Parotid gland (tissue), 1 donor: ENCODE data around the genes POLR2F and PICK1.

- PRO-cap = no peak
These were observed 446 bp downstream of the PDXP start for GRCh38 chr22:37658804-37659534.

DNA sequence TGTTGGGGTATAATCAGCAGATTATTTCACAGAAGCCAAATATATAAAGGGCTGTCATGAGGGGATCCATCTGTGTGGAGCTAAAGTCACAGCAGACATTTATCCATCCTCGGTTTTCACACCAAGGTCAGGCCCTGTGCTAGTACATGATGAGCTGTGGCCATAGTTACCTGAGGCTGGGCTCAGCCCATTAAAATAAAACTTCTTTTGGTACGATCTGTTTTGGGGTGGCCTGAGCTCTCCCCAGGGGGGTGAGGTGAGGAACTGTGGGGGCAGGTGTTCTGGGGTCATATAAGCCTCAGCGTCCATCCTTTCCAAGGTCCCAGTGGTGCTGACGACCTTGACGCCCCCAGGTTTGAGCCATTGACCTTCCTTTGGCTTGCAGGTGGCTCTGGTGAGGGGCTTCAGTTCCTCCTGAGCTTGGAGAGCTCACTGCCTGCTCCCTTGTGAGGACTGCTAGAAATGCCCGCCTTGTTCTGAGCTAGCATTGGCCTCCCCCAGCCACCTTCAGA, 1.4 kb upstream of the TRIOBP start:
- PRO-cap = no peak

GRCh38 chr22:37816599-37816960, 6.6 kb upstream of the GALR3 start:
- PRO-cap = no peak

DNA sequence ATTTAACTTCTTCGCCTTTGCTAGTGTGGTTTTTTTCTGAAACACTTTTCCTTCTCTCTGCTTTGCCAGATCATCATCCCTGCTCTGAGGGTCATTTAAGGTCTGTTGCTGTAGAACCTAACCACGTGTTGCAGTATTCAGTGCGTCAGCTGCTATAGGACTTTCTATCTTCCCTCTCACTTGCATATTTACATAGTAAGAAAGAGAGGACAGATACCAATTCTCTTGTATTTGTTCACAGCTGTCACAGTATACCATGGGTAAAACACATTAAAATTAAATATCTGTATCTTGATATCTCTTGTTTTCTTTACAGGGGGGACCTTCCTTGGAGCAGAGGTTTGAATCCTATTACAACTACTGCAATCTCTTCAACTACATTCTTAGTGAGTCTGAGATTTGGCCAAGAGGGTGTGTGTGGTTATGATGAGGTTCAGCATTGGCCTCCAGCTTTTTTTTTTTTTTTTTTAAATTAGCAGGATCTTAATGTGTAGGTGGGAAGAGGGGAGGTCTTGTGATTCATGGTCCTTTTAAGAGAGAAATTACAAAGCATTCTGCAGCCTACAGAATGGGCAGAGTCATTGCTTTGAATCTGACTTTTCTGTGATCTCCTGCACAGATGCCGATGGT, 13.5 kb downstream of the EIF3L start:
- PRO-cap = no peak

GRCh38 chr22:37909718-37910246, 3.7 kb downstream of the MICALL1 start:
- PRO-cap = no peak

GRCh38 chr22:37925566-37926175, 19.6 kb downstream of the MICALL1 start:
- PRO-cap = no peak

GRCh38 chr22:37953113-37954214, at the start of gene POLR2F:
Gene POLR2F (plus strand): TSS chr22:37953699.
- PRO-cap = bidirectional peak, plus-strand start at chr22:37953688, minus-strand start at chr22:37953549

GRCh38 chr22:38056999-38058286, at the start of gene PICK1:
Gene PICK1 (plus strand): TSS chr22:38057404.
- PRO-cap = bidirectional peak, plus-strand start at chr22:38057423, minus-strand start at chr22:38057256

DNA sequence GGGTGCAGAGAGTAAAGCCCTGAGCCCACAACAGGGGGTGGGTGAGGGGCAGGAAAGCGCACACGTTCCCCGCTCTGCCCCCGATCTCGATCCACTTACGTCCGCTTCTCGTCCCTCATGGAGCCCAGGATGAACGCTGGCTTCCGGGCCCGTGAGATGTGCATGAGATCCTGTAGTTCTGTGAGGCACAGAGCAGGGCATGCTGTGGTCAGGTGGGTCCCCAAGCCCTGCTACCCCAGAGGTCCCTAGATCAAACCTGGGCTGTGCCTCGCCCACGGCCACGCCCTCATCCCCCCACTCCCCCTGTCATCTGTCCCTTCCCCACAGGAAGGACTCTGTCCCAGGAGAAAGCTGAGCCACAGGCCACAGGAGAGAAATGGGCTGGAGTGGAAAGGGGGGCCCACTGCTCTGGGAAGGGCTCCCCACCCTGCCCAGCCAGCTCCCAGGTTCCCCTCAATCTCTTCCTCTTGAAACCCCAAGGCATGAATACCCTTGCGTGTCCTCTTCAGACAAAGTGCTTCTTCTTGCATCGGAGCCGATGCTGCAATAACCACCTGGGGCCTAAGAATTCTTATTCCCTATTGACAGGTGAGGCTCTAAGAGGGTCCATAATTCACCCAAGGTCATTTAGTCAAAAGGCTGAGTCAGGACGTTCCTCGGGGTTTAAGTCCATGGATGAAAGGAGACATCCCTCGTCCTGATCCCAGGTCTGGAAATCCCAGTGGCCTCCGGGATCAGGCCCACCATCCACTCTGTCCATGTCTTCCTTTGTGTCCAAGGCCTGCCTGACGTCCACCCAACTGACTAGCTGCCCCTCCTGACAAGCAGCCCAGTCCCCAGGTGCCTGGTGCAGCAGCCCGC, 16.0 kb upstream of the BAIAP2L2 start:
- PRO-cap = no peak

DNA sequence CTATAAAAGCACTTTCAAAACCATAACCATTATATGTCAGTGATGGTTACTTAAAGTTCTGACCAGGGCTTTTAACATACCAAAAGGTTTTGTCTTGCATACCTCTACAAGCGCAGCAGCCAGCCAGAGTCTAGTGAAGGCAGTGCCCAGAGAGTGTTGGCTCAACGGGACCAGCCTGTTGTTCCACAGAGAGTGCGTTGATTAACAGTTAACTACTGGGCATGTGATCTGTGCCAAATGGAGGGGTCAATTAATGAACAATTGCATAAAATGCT, 34.4 kb downstream of the PLA2G6 start:
- PRO-cap = no peak

GRCh38 chr22:38221182-38221523, 19.4 kb downstream of the MAFF start:
- PRO-cap = no peak

DNA sequence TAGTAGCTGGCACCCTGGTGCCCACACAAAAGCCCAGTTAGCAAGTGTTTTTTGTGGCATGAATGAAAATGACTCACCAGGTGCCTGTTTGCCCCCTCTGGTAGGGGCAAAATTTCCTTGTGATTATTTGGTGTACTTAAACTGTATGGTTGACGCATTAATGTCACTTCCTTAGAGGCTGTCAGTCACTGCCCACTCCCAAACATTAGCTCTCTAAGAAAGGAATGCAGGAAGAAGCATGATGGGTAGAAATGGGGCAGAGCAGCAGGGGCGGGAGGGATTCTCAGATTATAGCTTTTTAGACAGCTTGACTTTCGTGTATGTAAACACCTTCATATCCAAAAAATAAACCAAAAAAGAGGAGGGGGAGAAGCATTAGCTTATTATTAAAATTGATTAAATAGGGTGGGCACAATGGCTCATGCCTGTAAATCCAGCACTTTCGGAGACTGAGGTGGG, 15.9 kb upstream of the TMEM184B start:
- PRO-cap = no peak

- PRO-cap = no peak
These were observed 21.6 kb downstream of the CSNK1E start for GRCh38 chr22:38295552-38296104.

DNA sequence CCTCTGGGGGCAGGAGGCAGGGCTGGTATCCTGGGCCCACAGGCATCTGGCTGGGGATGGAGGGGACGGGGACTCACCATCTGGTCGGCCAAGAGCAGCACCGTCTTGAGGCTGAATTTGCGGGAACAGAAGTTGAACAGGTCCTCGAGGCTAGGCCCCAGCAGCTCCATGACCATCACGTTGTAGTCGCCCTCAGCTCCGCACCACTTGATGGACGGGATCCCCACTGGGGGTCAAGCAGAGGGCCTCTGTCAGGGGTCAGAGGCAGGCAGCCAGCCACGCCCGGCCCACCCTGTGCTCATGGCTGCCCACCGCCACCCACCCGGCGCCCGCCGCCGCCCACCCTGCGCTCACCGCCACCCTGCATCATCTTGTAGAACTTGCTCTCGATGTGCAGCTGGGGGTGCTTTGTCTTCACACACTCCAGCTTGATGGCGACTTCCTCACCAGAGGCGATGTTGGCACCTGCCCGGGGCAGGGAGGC, 14.4 kb downstream of the CSNK1E start:
- PRO-cap = no peak

DNA sequence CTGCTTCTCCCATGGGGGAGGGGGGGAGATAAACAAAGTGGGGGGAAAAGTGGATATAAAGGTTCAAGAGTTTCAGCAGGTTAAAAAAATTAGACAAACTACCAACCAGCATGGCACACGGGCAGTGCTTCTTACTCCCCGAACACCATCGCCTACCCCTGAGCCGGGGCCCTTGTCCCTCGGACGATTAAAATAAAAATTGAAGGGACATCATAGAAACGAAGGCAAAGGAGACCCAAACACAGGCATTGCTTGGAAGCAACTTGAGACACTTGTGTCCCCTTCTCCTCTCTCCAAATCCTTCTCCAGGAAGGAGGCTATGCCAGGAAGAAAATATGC, 1.2 kb downstream of the CSNK1E start:
- PRO-cap = unidirectional peak, minus-strand start at position 305 of the sequence

GRCh38 chr22:38317653-38318000, 394 bp upstream of the CSNK1E start:
- PRO-cap = no peak

DNA sequence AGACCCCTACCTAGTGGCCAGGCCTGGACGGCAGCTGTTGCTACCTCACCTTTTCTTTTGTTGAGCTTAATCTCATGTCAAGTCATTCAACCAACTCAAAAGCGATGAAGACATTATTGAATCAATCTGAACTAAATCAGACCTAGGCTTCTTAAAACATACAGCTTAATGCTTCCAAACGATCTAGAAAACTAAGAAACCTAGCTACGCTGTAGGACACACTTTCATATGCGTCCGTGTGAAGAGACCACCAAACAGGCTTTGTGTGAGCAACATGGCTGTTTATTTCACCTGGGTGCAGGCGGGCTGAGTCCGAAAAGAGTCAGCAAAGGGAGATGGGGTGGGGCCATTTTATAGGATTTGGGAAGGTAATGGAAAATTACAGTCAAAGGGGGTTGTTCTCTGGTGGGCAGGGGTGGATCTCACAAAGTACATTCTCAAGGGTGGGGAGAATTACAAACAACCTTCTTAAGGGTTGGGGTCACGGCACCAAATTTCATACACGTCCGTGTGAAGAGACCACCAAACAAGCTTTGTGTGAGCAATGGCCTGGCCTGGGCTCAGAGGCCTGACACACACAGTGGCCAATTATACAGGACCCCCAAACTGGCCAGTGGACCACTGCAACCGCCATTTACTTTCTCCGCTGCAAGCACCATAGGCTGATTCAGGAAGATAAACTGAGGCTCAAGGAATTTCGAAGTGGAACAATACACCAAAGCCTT, 58.5 kb downstream of the KCNJ4 start:
- PRO-cap = no peak

GRCh38 chr22:38415338-38416131, 39.5 kb downstream of the KCNJ4 start:
- PRO-cap = no peak

DNA sequence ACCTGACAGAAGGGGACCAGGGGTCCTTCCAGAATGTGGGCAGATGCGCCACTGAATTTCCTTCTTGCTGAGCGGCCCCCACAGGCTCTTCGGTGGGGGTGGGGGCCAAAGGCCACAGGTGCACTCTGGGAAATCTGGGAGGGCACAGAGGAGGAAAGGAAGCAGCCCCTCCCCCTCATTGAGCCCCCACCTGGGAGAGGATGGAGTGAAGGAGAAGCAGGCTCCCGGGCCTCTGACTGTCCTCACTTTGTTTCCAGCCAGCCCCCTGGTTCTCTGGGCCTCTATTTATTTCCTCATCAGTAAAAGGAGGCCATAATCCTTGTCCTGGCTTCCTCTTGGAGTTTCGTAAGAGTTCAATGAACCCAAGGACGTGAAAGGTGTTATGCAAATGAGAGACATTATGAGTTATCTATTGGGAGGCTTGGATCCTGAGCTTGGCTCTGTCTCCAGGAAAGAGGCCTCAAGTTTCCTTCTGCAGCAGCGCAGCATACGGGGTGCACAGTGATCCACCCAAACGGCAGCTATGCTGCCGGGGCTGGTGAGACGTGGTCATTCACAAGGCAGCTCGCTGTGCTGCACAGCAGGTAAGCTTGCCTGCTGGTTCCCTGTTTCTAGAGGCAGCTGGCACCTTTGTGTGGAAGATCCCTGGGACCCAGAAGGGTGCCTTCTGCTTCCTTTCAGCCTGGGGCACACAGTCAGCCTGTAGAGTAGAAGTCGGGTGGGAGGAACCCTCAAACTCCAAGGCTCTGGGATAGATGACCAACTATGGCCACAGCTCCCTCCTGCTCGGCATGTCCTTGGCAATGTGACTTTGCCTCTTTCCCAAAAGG, 30.9 kb downstream of the KCNJ4 start:
- PRO-cap = no peak

DNA sequence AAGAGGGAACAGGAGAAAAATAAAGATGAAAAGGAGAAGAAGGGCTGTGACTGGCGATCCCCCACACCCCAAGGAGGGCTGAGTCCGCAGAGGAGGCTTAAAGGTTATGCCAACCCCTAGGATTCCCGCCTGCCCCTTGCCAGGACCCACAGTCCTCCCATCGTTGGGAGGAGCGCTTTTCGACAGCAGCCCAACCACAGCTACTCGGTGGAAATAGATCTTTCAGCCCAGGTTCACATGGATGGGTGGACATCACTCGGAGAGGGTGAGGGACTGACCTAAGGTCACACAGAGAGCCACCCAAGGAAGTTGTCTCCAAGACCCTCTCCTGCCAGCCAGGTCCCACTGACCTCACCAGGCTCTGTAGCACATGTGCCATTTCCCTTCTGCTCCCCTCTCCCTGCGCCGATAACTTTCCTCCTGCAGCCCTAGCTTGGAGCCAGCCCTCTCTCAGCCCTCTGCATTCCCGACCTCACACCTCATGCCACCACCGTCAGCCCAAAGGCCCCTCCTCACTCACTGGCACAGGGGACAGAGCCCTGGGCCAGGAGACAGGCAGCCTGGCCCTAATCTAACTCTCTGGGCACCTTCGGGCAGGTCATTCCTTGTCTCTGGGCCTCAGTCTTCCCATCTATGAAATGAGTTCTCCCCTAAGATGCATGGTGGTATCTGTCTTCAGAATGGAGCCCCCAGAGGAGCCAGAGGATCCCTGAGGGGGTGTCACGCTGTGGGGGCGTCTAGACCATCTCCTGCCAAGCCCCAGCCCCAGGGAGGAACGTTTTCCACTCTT, 4.7 kb downstream of the KCNJ4 start:
- PRO-cap = no peak